ENCODE results near the genes PRSS54 and GINS3.

- RRBS: no CpG with 5 or more reads among the region's 5 CpGs
These were observed 32.6 kb upstream of the KIFC3 start for GRCh38 chr16:57834884-57835382.

DNA sequence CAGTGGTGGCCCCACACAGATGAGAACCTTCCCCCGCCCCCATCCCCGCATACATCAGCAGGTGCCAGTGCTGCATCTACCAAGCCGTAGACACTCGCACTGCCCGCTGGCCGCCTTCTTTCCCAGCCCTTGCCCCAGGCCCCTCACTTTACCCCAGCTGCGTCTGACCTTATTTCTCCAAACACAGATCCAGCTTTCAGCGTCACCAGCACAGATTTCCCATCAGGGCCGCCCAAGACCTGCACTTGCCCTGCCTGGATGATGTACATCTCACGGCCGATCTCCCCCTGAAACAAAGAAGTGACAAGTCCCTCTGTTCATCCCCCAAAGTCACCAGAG lies 73.3 kb downstream of the CNGB1 start:
- RRBS: no CpG with 5 or more reads among the region's 11 CpGs

DNA sequence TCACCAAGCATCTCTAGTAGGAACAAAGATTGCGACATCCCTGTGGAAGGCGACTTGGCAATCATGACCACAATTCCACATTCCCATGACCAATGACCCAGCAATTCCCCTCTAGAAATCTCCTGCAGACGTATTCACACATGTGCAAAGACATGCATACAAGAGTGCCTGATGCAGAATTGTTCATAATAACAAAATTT lies 21.3 kb downstream of the CNGB1 start:
- RRBS: no CpG with 5 or more reads among the region's 3 CpGs

DNA sequence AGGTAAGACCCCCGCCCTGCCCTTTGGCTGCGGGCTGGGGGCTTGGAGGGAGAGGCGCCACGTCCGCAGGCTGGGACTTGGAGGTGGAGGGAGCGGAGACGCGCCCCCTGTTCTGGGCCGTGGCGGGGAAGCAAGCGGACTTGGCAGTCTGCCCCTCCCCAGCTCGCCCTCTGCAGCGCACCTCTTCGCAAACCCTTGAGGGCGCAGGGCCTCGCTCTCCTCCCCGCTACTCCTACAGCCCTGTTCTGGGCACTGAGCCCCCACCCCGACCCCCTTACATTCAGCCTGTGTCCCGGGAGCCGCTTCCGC lies 911 bp downstream of the MMP15 start:
- RRBS: 74% methylated on average over 3 of the region's 21 CpGs

DNA sequence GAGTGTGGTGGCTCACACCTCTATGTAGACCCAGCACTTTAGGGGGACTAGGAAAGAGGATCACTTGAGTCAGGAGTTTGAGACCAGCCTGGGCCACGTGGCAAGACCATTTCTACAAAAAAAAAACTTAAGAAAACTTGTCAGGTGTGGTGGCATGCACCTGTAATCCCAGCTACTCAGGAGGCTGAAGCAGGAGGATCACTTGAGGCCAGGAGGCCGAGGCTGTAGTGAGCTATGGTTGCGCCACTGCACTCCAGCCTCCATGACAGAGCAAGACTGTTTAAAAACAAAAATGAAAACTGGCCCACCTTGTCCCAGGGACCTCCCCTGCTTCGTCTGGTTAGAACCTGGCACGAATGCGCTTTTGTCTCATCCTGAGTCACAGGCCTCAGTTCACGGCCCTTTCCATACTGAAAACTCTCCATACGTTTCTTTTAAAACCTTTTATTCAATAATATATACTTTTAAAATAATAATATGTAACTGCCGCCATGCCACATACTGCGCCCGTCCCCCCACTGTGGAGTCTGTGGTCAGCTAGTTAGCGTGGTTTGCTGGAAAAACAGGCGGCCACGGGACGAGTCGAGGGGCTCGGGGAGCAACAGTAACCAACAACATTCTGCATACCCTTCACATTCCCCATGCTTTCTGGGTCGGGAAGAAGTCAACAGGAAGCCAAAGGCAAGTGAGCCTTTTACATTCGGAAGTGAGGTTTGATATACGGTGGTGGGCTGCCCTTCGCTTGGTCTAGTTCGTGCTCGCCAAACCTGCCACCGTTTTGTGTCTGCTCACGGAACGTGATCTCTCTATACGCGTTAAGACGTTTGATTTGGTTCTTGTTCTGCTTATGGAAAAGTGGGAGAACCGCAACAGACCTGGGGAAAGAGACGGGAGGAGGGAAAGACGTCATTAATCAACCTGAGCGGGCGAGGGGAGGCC lies 28.6 kb upstream of the CFAP20 start:
- RRBS: no CpG with 5 or more reads among the region's 34 CpGs

DNA sequence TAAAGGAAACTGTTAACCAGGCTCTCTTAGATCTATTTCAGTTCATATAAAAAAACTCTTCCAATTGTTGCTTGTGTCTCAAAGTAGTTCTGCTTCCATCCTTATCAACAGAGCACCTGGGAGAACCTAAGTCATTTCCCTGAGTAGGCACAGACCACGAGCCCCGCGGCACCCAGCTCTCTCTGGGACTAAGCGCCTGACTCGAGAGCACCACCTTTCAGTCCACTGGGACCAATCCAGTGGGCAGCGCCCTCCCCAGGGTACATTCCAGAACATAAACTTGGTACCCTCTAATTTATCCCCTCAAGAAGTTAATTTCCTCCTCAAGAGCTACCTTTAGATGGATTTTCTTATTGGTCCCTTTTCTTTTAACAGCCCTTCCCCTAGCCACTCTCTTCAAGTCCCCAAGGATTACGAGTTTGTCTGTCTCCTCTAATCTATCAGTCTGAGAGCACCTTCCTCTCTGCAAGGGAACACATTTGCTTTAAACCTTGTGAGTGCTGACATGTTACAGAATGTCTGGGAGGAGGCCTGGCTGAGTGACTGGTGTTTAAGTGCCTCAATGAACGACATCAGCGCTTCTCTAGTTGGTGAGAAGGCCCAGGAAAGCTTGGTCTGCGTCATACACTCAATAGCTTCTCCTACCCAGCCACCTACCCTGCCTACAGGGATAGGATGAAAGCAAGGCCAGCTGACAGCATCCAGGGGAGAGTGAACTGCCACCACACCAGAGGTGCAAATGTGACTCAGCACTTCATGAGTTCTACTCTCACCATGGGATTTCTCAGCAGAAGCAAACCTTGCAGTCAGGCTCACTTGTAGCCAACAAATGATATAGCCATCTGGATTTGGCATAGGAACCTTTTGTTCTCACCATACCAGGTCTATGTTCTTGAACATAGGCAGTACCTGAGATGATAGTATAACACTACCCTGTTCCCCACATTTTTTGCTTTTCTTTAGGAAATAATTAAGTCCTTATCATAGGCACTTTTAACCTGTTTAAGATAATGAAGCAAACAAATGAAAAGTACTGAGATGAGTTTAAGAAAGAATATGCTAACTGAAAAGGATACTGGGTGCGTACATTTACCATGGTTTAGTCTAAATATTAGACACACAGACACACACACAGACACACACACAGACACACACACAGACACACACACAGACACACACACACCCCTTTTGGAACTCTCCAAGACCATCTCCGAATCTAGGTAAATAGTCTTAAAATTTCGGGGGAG lies 31.6 kb upstream of the CFAP20 start:
- RRBS: no CpG with 5 or more reads among the region's 13 CpGs

DNA sequence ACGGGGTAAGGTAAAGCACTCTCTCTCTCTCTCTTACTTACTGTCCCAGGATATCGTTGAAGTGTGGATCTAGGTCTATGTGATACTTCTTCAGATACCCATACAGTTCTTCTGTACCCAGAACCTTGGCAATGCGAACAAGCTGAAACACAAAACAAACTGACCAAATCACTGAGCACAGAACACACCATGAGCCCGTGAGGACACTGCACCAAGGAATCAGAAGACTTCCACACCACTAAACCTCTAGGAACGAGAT lies 31.4 kb downstream of the CSNK2A2 start:
- RRBS: no CpG with 5 or more reads among the region's 5 CpGs

DNA sequence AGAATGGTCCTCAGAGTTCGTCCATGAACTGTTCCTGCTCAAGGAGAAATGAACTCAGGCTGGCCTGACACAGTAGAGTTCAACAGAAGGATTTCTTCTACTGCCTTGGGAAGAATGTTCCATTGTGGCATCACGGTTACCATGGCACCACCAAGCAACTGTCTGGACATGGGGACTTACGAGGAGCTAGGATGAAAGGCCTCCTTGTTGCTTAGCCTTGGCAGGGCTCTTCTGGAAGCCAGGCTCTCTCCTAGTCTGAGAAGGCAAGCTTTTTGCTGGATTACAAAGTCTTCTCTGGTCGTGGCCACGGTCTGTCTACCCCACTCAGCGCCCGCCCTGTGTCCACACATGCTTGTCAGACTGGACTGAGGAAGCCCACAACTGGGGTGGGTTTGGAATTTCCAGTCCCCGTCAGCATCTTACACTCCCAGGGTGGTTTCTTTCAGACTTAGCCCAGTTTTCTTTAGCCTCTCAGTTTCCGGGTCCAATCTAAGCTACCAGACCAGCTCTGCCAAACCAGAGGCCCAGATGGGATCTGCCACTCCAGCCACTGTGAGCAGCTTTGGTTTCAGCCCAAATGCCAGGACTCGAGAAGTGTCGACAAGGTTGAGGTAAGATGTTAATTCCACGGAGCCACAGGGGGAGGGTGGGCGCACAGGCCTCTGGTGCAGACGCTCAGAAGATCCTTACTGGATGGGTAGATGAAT lies at the start of gene PRSS54:
Gene PRSS54 (minus strand): TSS at position 102 of the 707 bp plus-strand sequence.
- RRBS: no CpG with 5 or more reads among the region's 14 CpGs

- RRBS: 0% methylated on average over 8 of the region's 68 CpGs
These were observed at the start of gene GINS3 for GRCh38 chr16:58392127-58393189. Gene GINS3, plus strand, starts transcription at chr16:58392471.

GRCh38 chr16:58421497-58422018 lies 29.3 kb downstream of the GINS3 start:
- RRBS: 43% methylated on average over 3 of the region's 5 CpGs

DNA sequence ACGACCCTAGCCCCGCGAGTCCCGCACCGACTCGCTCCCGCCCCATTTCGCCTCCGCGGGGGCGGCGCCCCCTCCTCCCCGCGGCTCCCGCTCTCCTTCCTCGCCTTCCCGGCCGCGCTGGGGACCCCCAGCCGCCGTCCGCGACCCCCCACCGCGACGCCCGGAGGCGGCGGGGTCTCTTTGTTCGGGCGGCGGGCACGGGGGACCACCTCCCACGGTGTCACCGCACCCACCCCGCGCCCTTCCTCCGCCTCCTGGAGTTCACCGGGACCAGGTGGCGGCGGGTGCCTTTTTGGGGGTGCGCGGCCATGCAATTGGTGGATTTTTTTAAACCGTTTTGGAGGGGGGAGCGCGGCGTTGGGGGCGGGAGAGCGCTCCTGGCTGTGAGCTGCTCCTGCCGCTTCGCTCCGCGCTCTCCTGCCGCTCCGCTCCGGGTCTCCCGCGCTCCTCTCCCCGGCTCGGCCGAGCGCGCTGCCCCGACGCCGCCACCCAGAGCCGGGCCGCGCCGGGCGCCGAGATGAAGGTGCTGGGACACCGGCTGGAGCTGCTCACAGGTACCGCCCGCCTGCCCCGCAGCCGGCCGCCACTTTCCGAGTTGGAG lies 35.9 kb upstream of the NDRG4 start:
- RRBS: 4% methylated on average over 34 of the region's 79 CpGs

DNA sequence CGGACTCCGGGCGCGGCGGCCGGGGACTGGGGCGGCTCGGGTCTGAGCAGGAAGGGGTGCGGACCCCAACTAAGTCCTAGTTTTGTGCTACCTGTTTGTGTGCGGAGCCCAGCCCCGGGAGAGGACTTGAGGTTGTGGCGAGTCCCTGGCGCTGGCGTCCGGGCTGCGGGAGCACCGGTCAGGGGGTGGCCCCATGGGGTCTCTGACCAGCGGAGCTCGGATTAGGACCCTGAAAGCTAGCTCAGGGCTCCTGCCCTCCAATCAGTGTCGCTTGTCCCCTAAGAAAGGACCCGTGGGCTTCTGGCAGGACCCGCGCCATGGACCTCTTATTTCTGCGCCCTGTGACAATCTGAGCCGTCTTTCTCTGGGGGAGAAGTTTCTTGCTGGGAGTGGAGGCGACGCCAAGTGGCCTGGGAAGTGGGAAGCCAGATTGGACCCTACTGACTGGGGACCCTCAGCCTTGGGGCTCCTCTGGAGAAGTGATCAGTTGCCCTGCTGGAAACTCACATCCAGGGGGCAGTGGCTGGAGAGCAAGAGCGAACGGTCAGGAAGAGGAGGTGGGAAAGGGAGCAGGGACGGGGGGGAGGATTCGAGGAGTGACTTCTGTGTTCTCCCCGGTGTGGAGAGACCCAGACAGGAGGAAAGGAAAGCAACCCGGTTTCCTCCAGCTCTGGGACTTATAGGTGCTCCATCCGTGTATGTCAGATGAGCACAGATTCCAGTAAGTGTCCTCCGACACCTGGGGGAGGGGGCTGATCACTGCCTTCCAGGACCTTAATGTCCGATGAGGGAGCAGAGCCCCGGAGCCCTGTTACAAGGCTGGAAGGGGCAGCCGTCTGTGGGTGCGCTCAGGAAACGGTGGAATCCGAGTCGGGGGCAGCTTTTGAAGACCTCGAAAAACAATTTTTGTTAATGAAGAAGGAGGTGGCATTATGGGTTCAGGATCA lies 35.2 kb upstream of the NDRG4 start:
- RRBS: 8% methylated on average over 10 of the region's 43 CpGs

DNA sequence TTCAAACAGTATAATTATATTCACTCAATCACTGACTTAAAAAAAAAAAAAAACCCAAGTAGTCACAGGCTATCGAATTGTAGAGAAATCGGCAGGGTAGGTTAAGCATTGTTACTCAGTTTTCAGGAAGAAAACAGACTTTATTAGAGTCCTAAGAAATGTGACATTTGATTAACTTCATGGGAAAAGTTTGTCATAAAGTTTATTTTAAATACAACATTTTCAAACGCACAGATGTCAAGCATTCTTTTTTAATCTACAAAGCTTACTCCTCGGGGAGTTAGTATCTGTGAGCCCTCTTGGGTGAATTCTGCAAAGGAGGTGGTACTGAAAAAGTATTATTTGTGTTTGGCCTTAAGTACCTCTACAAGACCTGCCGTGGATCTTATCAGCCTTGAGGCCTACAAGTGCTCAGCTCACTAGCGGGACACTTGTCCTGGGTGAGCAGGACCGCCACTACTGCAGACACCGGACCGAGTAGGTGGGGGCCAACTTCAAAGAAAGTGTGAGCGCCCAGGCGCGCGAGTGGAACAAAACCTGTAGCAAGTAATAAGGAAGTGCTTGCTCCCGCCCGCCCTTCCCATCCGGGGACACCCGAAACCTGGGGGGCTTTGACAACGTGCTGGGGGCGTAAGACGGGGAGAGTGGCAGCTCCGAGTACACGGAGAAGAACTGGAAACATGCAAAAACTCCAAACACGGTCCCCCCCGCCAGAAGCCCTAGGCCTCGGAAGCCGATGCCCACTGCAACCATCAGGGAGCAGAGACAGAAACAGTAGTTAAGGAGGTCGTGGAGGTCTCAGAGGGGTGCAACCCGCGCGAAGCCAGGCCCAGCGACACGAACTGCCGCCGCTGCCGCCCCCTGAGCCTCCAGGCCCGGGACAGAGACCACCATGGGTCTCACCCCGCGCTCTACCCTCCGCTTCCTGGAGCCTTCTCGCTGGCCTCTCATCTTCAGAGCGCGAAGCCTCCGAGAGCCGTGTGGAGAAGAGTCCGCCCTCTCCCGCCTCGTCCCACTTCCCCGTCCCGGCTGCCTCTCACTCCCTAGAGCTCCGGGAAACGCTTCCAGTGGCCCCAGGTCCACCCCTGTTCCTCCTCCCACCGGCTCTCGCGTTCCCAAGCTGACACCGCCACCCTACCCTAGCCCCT lies 690 bp downstream of the CNOT1 start:
- RRBS: 1% methylated on average over 11 of the region's 55 CpGs

- RRBS: no CpG with 5 or more reads among the region's 11 CpGs
These were observed 13.1 kb downstream of the GOT2 start for GRCh38 chr16:58720796-58721541.

GRCh38 chr16:65070743-65071296 lies 51.0 kb downstream of the CDH11 start:
- RRBS: no CpG with 5 or more reads among the region's 7 CpGs

DNA sequence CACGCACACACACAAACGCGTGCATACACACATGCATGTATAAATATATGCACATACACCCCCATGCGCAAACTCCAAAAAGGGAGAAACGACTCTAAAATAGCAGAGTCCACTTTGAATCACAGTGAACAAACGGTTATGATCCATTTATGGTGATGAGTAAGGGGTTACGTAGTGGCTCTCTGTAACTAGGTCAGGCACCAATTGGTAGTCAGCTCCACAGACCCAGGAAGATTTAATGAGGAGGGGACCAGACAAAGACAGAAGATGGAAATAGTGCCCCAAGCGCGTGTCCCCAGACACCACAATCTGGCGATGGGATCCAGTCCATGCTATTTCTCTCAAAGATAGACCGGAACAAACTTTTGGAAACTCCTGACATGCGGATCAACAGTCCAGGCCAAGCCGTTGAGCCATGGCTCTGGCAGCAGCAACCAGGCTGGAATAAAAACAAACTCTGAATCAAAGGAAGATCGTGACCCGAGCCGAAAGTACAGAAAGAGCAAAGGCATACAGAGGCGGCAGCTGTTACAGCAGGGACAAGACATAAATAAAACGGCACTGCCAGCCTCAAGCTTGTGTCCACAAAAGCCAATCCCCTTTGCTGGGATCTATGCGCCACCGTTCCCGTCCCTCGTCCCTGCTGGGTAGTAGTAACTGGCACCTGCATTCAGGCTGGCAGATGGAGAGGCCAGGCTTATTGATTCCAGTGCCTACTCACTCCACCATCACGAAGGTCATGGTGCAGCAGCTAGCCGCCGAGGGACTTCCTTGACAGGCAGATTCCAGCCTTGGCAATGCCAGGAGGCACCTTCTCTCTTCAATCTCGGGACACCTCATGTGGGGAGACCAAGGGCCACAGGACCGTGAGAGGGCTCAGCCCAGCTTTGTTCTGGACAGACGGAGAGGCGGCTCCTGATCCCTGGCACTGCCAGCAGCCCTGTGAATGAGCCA lies 50.3 kb downstream of the CDH11 start:
- RRBS: no CpG with 5 or more reads among the region's 29 CpGs

DNA sequence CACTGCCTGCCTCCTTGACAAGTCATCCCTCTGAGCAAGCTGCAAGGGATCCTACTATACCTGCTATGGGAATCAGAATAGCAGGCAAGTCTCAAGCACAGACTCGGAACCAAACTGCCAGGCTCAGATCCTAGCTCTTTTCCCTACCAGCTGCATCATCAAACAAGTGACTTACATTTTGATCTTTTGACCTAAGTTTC lies 512.6 kb upstream of the CDH11 start:
- RRBS: no CpG with 5 or more reads among the region's 1 CpG

GRCh38 chr16:65652151-65652404 lies 530.2 kb upstream of the CDH11 start:
- RRBS: no CpG with 5 or more reads among the region's 2 CpGs

DNA sequence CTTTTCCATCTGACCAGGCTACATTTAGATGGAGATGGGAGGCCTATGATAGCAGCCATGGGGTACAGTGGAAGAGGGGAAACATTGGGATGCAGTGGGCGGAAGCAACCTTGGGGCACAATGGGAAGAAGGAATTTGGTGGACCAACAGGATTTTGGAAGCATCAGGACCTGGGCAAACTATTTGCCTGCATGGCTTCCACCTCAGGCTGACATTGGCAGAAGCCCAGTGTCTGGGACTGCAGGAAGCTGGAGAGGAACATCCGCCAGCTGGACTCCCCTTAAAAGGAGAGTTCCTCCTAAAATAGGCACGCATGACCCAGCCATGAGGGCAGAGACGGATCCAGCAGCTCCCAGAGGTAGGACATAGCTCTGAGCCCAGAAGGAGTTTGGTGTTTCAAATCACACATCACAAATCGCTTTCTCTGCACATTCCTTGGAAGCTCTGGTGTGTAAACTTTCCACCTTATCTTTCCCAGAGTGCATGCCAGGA lies 231.2 kb upstream of the CDH5 start:
- RRBS: no CpG with 5 or more reads among the region's 5 CpGs